Lung (tissue), 4 donors: ENCODE measurements around the genes SYF2, AUNIP, EXTL1 and C1orf232.

DNA sequence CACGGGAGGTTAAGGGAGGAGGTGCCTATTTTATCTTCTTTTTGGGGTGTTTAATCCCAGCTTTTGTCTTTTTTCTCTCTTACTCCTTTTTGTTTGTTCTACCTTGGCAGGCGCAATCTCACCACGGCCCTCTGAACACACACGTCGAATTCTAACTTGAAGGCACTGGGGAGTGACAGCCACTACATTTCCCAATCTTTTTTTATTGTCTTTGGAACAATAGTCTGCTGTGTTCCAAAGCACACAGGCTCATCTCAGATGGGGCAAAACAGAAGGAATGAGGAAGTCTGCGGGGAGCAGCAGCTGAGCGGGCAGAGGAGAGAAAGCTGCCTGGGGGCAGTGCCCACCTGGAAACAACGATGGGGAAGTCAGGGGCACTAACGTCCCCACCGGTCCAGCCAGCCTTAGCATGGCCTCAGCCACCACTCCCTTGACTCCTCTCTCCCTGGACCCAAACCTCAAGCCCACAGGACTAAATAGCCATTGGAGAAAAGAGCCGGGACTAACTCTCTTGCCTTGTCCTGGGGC is 34.3 kb downstream of the SYF2 start:
- PRO-cap = no peak
- RAMPAGE, long total RNA = no peak
- RRBS = 45% methylated on average over 2 of the region's 11 CpGs

GRCh38 chr1:25231699-25232772 is at the start of gene SYF2:
Gene SYF2 (minus strand): TSS chr1:25232502.
- PRO-cap = bidirectional peak, plus-strand start at chr1:25232618, minus-strand start at chr1:25232502
- RAMPAGE, long total RNA = start-site peak on the minus strand at chr1:25232473-25232502, 3,199 and 823 reads in 2 replicates
- RRBS = 1% methylated on average over 25 of the region's 53 CpGs

- PRO-cap = no peak
- RAMPAGE, long total RNA = no peak
- RRBS = no CpG with 5 or more reads among the region's 16 CpGs
These were observed 1.5 kb downstream of the RSRP1 start for GRCh38 chr1:25245592-25246391.

- PRO-cap = no peak
- RAMPAGE, long total RNA = no peak
- RRBS = no CpG with 5 or more reads among the region's 10 CpGs
These were observed 22.1 kb downstream of the RHCE start for GRCh38 chr1:25398650-25398849.

- PRO-cap = bidirectional peak, plus-strand start at chr1:25430340, minus-strand start at chr1:25430203
- RAMPAGE, long total RNA = no peak
- RRBS = under 1% methylated on average over 17 of the region's 33 CpGs
These were observed 772 bp upstream of the MACO1 start for GRCh38 chr1:25430022-25430227.

- PRO-cap = no peak
- RAMPAGE, long total RNA = no peak
- RRBS = no CpG with 5 or more reads among the region's 7 CpGs
These were observed 25.8 kb downstream of the MACO1 start for GRCh38 chr1:25456261-25457206.

GRCh38 chr1:25483657-25484553 is 53.2 kb downstream of the MACO1 start:
- PRO-cap = no peak
- RAMPAGE, long total RNA = no peak
- RRBS = no CpG with 5 or more reads among the region's 13 CpGs

DNA sequence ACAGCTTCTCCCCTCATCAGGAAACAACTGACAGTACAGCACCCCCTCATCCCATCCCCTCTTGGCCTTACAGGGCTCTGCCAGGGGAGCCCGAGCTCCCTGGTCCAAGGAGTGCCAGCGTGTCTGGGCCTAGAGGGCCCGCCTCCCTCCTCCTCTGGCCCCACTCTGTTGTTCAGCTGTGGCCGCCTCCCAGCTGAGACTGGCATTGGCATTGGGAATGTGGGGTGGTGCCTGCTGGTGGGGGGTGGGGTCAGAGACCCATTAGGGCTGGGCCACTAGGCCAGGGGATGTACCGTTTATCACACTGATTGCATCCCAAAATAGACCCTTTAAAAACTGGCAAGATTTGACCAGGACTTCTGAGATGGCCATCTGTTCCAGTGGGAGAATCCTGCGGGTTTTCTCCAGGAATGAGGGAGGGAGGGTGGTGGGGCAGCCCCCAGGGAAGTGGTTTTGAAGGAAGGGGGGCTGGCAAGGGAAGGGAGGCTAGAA is 1.4 kb downstream of the LDLRAP1 start:
- PRO-cap = no peak
- RAMPAGE, long total RNA = no peak
- RRBS = no CpG with 5 or more reads among the region's 6 CpGs

DNA sequence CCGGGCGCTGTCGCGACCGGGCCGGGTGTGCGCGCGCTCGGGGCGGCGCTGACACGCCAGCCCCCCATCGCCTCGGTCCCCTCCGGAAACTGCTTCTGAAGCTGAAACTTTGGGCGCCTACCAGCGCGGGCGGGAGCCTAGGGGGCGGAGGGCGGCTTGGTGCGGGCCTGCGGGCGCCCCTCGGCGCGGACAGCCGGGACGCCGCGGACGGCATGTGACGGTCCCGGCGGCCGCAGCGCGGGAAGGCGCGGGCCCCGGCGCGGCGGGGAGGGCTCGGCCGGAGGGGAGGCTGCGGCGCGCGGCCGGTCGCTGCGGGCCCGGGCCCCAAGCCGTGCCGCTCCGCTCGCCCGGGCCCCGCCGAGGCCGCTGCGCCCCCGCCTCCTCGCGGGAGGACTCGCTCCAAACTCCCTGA is 641 bp downstream of the MAN1C1 start:
- PRO-cap = no peak
- RAMPAGE, long total RNA = no peak
- RRBS = under 1% methylated on average over 13 of the region's 68 CpGs

GRCh38 chr1:25619010-25619540 is 2.5 kb downstream of the MAN1C1 start:
- PRO-cap = no peak
- RAMPAGE, long total RNA = no peak
- RRBS = no CpG with 5 or more reads among the region's 9 CpGs

DNA sequence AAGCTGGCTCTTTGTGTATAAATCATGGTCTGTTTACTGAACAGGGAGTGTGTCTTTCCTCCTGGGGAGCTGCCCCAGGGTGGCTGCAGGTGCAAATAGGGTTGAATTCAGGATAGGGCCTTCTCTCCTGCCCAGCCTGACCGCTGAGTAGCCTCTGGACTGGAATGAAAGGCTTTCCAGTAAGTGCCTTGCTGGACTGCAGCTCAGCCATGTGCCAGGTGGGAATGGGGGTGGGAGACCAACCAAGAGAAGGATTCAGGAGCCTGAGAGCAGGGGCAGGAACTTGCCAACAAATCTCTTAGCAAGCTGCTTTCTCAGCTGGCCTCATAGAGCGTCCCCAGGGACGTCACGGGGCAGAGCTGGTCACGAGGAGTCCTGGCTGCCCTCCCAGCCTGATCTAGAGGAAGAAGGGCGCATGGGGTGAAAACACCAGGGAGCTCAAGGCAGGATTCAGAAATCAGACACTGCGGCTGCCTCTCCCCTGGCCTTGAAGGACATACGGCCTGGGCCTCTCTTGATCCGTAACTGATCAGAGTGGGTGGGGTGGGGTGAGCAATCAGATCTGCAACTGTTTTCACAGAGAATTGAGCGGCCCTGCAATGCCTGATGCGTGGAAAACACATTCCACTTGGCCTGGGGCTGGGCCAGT is 56.5 kb upstream of the SELENON start:
- PRO-cap = no peak
- RAMPAGE, long total RNA = no peak
- RRBS = no CpG with 5 or more reads among the region's 11 CpGs

- PRO-cap = no peak
- RAMPAGE, long total RNA = no peak
- RRBS = no CpG with 5 or more reads among the region's 2 CpGs
These were observed 26.2 kb upstream of the SELENON start for GRCh38 chr1:25773856-25774218.

DNA sequence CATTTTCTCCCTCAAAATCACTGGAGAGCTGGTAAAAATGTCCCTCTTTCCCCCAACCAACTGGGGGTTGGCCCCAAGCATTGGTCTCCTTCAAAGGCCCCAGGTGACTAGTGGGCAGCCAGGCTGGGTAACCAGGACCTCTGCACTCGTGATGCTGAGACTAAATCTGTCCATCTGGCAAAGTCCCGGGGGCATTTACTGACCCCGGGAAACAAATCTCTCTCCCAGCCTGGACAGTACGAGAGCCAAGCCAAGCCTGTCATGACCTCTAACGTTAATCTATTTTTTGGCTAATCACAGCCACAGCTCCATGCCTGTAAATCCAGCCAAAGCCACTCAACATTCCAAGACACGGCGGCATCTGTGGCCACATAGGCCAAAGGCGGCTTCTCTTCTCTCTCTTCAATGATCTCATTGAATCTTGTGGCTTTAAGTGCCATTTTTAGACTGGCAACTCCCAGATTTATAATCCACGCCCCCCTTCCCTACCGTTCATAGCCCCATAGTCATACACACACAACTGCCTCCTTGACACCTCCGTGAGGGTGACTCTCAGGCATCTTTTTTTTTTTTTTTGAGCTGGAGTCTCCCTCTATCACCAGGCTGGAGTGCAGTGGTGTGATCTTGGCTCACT is 5.8 kb upstream of the SELENON start:
- PRO-cap = no peak
- RAMPAGE, long total RNA = no peak
- RRBS = no CpG with 5 or more reads among the region's 11 CpGs

- PRO-cap = bidirectional peak, plus-strand start at chr1:25859552, minus-strand start at chr1:25859433
- RAMPAGE, long total RNA = no peak
- RRBS = 1% methylated on average over 21 of the region's 78 CpGs
These were observed at the start of gene AUNIP for GRCh38 chr1:25859041-25860073. Gene AUNIP (minus strand): TSS chr1:25859457.

DNA sequence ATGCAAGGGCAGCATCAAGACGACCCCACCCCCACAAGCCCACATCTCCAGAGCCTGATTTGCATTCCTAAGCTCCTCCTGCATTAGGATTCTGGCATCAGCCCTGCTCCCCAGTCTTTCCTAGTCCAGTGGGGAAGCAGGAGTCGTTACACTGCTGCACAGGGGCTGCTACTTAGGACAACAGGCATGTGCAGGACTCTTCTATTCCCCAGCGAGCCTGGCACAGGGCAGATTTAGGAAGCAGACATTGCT is 7.9 kb downstream of the PAQR7 start:
- PRO-cap = no peak
- RAMPAGE, long total RNA = no peak
- RRBS = no CpG with 5 or more reads among the region's 3 CpGs

GRCh38 chr1:25927615-25928088 is 21.4 kb upstream of the STMN1 start:
- PRO-cap = no peak
- RAMPAGE, long total RNA = no peak
- RRBS = no CpG with 5 or more reads among the region's 1 CpG

DNA sequence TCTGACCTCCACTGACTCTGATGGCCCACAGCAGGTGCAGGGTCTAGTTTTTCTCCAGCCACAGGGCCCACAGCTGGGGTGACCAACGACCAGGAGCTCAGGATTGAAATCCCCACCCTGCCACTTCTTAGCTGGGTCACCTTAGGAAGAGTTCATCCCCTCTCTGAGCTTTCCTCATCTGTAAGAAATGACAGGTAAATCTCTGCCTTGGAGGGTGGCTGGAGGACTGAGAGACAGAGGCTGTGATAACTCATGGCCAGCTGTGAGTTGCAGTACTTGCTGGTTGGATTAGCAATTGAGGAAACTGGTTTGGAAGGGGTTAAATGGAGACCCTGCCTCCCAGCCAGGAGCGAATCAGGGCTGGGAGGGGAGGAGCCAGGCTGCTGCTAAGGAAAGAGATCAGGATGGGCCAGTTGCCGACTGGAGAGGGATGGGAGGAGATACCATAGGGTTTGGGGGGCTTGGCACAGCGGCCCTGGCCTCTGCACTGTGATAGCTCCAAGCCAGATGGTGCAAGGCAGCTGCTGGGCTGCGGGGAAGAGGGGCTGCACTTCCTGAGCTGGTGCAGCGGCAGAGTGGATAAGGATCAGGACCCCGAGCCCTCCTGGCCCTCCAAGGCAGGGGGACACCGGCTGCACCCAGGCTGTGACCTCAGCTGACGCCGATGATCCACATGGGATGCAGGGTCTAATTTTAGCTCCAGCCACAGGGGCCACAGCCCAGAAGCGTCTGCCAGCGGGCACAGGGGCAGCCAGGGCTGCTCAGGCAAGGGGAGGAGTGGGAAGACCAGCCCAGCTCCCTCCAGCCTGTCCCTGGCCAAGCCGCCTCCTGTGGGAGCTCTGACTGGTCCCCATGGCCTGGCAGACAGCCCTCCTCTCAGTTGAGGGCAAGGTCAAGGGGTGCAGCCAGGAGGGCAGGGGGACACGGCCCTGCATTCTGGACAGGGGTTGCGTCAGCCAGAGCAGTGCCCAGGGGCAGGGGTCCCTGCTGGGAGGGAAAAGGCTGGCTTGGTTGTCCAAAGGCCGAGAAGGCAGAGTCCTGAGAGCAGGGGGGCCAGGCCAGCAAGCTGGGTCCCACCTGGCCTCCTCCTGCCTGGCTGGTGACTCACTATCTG is at the start of gene EXTL1:
Gene EXTL1, plus strand, starts transcription at position 412 of the 1,114 bp plus-strand sequence.
- PRO-cap = no peak
- RAMPAGE, long total RNA = no peak
- RRBS = no CpG with 5 or more reads among the region's 16 CpGs

- PRO-cap = no peak
- RAMPAGE, long total RNA = no peak
- RRBS = 1% methylated on average over 18 of the region's 49 CpGs
These were observed 685 bp downstream of the PDIK1L start for GRCh38 chr1:26111970-26113047.

DNA sequence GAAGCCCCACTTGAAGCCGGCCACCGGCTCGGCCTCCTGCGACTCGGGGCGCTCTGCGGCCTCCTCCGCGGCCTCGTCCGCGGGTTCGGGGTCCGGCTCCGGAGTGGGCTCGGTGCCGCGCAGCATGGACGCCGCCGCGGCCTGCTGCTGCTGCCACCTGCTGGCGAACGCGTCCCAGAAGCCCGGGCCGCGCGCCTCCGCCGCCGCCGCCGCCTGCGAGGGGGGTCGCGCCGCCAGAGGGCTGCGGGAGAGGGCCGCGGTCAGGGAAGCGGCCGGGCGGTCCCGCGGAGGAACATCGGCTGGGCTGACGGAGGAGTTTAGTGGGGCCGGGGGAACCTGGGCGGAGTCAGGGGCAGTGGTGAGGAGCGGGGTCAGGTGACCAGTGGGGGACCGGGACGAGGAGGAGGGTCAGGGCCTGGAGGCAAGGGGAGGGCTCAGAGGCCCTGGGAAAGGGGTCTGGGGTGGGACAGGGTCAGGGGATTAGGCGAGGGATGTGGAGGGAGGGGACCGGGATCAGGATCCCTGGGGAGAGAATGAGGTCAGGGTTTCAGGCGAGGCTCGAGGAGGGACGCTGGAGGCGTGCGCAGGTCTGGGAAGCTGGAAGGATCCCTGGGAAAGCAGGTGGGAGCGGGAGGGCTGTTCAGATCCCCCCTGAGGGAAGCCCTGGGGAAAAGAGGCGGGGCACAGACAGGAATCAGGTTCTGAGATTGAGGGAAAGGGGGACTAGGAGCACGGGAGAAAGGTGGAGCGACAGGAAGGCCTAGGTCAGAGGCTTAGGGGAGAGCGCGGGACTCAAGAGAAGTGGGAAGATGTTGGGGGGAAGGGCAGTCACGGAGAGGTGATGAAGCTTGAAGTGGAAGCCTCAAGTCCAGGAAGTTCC is 4.3 kb downstream of the C1orf232 start:
- PRO-cap = no peak
- RAMPAGE, long total RNA = no peak
- RRBS = 5% methylated on average over 49 of the region's 67 CpGs

DNA sequence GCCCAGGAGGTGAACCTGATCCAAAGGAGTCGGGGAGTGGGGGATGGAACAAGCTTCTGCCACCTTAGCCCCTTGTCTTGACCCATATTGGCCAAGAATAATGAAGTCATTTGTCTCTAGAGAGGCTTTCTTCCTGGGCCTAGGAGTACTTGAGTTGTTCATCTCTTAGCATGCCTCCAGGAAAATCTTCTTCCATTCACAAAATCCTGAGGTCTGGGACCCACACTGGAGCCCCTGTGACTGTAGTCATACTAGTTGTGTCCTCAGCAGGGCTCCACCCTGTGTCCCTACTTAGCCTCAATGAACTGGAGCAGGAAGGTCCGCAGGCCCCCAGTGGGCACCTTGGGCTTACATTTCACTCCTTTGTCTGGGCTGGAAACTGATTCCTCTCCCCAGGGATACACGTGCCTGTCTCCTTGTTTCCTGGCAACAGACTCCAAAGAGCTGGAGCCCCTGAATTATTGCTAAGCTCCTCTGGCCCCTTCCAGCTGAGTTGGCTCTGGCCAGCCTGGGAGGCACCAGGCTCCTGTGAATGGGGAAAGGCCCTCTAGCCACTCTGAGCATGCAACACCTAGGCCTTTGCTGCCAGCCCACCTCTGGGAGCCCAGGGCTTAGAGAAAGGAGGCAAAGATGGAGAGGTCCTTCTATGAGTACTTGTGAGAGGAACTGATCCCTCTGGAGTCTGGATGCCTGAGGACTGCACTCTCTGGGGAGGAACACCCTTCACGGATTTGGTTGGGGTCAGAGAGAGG is at the start of gene C1orf232:
Gene C1orf232, minus strand, starts transcription at position 307 of the 752 bp plus-strand sequence.
- PRO-cap = no peak
- RAMPAGE, long total RNA = no peak
- RRBS = no CpG with 5 or more reads among the region's 4 CpGs